Left colon (tissue), 1 donor: Measurements from ENCODE around the genes CD40, OCSTAMP and SLC13A3.

GRCh38 chr20:45938604-45939731, 4.5 kb downstream of the PCIF1 start:
- PRO-cap, result no peak

DNA sequence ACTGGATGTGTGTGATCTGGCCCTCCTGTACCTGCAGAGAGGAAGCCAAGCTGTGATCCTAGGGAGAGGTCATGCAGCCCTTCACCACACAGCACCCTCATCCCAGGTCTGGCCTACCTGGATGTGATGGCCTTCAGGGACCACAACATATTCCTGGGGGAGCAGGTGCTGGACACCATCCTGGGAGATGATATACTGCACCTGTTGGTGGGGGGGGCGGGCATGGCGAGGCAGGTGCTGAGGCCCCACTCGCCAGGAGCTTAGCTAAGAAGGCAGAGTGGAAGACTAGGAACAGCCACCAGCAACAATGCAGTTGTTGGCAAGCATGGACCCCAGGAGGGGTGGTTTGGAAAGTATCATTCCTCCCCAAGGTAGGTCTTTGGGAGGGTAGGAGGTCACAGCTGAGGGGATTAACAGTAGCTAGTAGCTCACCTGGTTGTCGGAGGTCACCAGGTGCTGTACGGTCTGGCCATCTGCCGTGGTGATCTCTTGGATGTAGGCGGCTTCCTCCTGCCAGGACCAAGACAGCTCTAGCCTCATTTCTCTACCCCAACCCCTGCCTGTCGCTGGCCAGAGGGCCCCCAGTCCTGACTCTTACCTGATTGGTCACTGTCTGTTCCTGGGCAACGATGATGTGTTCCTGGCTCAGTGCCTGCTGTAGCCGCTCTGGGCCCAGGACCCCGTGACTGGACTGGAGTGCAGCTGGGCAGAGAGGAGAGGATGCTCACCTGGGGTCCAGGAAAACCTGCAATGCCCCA, 15.1 kb downstream of the PCIF1 start:
- PRO-cap, result bidirectional peak, plus-strand start at position 629 of the sequence, minus-strand start at position 521 of the sequence

- PRO-cap, result no peak
These were observed 2.9 kb downstream of the MMP9 start for GRCh38 chr20:46011637-46011889.

- PRO-cap, result no peak
These were observed 3.4 kb downstream of the MMP9 start for GRCh38 chr20:46011890-46012640.

- PRO-cap, result no peak
These were observed 8.5 kb upstream of the SLC12A5 start for GRCh38 chr20:46020566-46020935.

DNA sequence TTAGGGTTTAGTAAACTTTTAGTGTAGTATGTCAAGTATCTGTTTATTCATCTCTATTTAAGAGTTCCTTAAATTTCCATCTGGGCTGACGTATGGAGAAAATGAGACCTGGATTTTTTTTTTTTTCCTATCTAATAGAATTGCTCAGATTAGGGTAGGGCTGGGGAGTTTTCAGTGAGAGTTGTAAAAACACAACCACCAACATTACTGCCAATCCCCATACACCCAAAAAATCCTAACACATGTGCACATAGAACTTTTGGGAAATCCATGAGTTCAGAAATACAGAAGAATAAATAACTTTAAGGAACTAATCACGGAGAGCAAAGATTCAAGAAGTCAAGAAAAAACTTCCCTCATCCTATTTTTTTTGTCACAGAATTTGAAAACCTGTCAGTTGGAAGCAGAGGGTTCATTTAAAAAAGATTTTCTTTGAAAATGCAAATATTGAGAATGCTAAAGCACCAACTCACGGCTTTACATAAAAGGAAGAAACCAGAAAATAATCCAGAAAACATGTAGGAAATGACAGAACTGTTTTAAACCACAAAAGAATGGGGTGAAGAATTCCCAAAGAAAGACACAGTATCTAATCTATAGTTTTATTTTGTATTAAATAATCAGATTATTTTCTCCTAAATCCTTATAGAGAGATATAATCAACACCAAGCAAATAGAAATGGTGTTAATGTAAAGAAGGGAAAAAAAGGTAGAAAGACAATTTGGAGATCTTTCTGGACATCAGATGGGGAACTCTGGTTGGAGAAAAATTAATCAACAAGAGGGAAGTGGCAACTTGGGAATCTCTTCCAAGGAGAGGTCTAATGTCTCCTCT, 7.9 kb downstream of the NCOA5 start:
- PRO-cap, result no peak

DNA sequence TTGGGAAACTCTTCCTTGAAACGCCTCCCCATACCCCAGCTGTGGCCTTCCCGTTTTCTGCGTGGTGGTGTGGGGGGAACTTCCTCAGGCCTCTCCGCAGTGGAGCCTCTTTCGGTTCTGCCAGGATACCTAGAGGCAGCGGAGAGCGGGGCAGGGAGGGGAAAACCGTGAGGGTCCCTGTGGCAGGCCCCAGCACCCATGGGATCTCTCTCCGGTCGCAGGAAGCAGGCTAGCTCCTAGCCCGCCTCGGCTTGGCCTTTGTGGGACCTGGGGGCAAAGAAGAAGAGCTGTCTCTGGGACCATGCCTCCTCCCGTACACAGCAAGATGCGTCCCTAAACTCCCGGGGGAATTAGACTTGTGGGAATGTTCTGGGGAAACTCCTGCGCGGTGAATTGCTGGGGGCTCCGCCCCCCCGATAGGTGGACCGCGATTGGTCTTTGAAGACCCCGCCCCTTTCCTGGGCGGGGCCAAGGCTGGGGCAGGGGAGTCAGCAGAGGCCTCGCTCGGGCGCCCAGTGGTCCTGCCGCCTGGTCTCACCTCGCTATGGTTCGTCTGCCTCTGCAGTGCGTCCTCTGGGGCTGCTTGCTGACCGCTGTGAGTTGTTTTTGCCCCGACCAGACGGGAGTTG, at the start of gene CD40:
CD40 (plus strand) TSS at position 515 of the 629 bp plus-strand sequence.
- PRO-cap, result bidirectional peak, plus-strand start at position 518 of the sequence, minus-strand start at position 352 of the sequence

- PRO-cap, result no peak
These were observed 56.5 kb downstream of the CD40 start for GRCh38 chr20:46174490-46175049.

GRCh38 chr20:46306666-46307545, 1.4 kb downstream of the CDH22 start:
- PRO-cap, result no peak

GRCh38 chr20:46350415-46351044, 13.7 kb downstream of the SLC35C2 start:
- PRO-cap, result no peak

- PRO-cap, result bidirectional peak, plus-strand start at chr20:46364081, minus-strand start at chr20:46363968
These were observed 535 bp downstream of the SLC35C2 start for GRCh38 chr20:46363517-46364263.

DNA sequence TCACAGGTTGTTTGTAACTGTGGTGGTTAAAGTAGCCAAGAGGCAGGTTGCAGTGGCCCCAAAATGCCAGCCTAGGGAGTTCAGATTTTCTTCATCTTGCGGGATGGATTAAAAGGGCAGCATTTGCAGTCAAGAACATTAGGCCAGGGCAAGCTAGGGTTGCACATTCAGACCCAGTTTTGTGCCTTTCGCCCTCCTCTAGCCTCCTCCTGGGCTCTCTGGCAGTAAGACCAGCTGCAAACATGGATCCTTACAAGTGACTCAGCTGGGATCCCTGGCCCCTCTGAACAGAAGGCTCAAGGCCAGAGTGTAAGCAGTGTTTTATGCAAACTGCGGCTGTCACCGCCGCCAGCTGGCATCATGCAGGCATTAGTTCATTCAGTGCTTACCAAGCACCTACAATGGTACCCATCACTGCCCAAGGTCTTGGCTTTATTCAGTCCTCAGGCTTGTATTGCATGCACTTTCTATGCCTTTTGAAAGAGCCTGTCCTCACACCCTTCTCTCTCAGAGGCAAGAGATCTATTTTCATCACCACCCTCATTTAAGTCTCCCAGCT, 886 bp upstream of the SLC35C2 start:
- PRO-cap, result no peak

DNA sequence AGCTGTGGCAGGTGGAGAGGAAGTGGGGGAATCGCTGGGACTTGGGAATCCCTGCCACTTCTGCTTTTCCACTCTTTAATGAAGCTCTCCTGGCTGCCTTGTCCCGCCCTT, at the start of gene OCSTAMP:
OCSTAMP (minus strand) TSS at position 53 of the 111 bp plus-strand sequence.
- PRO-cap, result no peak

GRCh38 chr20:46558480-46559114, 8.1 kb upstream of the OCSTAMP start:
- PRO-cap, result no peak

DNA sequence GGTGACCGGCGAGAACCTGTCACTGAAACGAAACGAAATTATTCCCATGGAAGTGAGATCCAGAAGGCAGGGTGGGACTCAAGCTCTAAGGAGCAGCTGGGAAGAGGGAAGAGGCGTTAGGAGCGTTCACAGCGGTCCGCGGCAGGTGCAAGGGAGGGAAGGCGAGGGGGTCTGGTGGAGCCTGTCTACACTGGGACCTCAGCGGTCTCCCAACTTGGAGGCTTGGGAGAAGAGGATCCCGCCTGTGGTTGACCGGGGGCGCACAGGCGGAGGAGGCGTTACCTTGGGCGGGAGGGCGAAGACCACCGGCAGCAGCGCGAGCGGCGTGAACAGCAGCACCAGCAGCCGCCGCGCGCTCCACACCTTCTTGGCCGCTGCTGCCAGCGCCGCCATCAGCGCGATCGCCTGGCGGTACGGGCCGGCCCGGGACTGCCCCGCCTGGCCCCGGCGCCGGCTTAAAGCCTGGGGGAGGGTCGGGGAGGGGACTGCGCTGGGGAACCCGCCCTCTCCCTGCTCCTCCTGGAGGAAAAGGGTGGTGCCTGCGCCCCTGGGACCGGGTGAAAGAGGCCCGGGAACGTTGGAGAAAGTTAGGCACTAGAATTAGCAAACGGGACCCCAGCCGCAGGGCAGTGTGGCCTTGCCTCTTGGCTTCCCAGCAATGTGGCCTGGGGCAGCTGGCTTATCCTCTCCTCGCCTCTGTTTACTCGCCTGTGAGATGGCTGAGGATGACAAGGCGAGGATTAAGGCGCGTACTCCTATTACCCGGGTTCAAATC, at the start of gene SLC13A3:
SLC13A3 (minus strand) TSS at position 431 of the 775 bp plus-strand sequence.
- PRO-cap, result no peak

DNA sequence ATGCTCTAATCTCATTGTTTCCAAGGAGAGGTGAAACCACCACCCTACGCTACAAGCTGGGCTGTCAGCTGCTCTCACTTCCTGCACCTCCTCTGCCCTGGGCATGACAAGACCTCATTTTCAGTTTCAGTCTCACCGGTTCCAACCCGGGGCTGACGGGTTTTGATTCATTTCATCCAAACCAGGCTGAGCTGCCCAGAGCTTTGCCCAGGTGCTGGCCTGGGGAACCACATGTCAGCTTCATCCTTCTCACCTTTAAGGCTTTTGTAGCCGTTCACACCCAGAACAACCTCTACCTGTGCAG, 99.7 kb downstream of the EYA2 start:
- PRO-cap, result no peak

DNA sequence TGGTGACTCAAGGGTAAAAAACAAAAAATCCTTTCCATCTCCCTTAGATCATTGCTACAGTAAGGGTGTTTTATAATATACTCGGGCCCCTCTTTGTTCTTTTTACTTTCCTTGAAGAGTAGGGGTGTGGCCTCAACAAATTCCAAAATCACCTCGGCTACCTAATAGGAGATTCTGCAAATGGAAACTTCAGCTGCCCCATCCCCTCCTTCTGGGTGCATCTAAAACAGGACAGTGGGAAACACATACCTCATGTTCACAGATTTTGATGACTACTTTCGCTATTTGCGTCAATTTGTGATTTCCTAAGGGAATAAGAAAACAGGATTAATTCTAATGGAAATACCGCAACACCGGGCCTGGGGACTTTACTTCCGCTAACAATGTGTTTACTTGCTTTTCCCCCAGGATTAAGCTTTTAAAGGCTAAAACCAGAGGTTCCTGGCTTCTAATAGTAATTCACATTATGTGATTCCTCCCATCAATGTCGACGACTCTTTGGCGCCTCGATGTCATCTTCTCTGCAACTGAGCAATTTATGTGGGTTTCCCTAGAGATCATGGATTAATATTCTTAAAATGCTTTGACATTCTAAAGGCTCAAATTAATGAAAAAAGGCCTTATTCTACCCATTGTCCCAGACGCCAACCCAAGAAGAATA, 69.4 kb downstream of the ZMYND8 start:
- PRO-cap, result no peak

DNA sequence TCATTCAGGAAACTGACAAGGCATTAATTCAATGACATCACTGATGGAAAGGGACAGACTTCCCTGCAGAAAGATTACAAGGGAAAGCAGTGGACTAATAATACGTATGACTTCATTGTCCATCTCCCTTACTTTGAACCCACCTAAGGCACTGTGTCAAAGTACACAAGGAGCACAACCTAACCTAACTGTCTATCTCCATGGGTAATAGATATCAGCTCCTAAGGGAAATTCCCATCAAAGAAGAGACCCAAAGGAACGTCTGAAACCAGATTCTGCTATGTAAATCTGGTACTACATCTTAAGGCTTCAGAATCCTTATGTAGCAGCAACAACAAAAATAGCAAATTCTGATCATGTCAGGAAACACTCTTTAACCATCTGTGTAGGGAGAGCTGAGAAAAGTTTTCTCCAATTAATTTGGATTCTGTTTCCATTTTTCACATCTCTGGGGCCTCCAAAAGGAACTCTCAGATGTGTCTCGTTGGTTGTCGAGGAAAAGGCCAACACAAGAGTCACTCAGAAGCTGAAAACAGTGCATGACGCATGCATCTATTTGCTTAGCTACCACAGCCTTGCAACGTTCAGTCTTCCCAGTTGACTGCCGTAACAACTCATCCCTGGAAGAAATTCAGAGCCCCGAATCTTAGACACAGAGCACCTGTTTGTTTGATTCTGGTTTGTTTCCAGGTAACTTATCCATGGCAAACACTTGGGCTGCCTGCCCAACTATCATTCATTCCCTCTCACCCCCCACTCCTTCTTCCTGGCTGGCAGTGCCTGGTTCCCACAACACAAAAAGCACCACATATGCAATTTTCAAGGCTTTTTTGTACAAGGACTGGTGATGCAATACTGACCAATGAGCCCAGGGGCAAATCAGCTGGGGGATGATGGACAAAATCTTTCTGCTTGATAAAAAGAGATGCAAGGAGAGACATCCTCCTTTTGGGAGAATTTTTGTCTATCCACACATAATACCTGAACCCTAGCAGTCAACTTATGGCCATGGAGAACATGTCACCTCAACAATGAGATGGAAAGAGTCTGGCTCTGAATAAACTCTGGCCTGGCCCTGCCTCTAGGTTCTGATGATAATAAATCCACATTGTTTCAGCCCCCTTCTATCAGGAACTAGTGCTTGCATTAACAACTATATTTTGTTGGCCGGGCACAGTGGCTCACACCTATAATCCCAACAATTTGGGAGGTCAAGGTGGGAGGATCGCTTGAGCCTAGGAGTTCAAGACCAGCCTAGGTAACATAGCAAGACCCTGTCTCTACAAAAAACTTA, 60.5 kb downstream of the ZMYND8 start:
- PRO-cap, result no peak

- PRO-cap, result no peak
These were observed 440 bp upstream of the ZMYND8 start for GRCh38 chr20:47357006-47357272.

- PRO-cap, result no peak
These were observed 108.7 kb downstream of the NCOA3 start for GRCh38 chr20:47610373-47610811.